BE2C (cell line): Measurements from ENCODE around the gene TMIE.

DNA sequence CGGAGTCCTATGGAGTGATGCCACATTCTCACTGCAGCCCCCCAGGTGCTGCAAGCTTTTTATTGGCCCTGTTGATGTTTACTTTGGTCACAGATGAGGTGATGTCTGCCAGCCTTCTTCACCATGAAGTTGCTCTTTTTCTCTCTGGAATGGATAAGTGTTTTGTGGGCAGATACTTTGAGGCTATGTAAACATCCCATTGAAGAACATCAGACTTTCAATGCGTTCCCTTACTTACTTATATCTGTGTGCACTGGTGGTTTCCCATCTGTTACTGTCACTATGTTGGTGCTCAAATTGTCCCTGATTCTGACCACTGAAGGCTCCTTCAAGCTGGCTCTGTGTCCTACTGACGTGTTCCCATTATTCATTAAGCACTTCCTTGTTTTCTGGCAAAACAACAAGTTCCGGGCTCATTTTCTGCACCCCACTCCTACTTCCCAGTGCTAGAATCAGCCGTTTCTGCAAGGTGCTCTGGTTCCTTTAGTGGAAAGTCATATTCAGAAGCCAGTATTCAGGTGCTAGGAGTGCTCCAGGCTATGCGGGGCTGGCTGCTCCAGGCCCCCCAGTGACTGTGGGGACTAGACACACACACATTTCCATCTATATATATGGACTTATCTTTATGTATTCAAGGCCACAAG lies 1.3 kb upstream of the CLEC3B start:
- RRBS: no CpG with 5 or more reads among the region's 6 CpGs

- RRBS: no CpG with 5 or more reads among the region's 20 CpGs
These were observed 55.1 kb downstream of the CDCP1 start for GRCh38 chr3:45090783-45091758.

DNA sequence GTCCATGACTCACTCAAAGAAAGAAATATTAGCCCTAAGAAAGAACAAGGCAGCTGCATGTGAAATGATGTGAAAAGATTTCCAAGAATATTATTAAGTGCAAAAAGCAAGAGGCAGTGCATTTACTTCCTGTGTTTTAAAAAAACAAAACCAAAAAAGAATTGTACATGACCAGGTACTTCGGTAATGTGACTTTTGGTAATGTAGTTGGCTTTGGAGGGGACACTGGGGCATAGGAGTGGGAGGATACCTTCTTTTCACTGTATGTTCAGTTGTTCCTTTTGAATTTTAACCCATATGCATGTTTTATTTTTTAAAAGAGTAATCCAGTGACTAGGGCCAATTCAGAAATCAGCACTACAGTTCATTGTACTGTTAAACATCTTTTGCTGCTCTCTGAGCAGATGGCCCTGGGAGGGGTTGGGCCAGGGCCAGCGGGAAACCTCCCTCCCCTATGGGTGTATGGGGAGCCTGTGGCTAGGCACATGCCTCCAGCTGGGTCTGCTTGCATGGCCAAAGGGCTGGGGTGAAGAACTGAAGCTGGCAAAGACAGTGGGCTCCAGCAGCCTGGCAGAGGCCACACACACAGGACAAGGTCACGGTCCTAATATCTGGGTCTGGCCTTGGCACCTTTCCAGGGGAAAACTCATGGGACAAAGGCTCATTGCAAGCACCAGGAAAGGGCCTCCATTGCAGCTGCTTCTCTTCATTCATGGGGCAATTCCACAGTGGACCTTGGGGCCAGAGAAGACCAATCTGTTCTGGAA lies 11.7 kb upstream of the LIMD1 start:
- RRBS: no CpG with 5 or more reads among the region's 3 CpGs

GRCh38 chr3:45595404-45596215 lies 1.1 kb downstream of the LIMD1 start:
- RRBS: no CpG with 5 or more reads among the region's 16 CpGs

- RRBS: no CpG with 5 or more reads among the region's 10 CpGs
These were observed 9.6 kb downstream of the LIMD1 start for GRCh38 chr3:45604141-45604655.

- RRBS: no CpG with 5 or more reads among the region's 10 CpGs
These were observed 5.7 kb upstream of the SACM1L start for GRCh38 chr3:45683354-45684017.

DNA sequence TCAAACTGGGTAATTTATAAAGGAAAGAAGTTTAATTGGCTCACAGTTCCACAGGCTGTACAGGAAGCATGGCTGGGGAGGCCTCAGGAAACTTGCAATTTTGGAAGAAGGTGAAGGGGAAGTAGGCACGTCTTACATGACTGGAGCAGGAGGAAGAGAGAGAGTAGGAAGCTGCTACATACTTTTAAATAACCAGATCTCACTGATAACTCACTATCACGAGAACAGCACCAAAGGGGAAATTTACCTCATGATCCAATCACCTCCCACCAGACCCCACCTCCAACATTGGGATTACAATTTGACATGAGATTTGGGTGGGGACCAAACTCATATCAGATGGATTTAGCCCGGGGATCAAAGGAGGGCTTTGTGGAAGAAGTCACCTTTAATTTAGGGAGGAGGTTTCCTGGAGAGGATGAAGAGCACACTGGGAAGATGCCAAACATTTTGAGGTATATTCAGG lies 4.7 kb downstream of the SLC6A20 start:
- RRBS: no CpG with 5 or more reads among the region's 3 CpGs

GRCh38 chr3:45950472-45951341 lies 7.4 kb downstream of the CXCR6 start:
- RRBS: no CpG with 5 or more reads among the region's 6 CpGs

- RRBS: no CpG with 5 or more reads among the region's 7 CpGs
These were observed 70.5 kb upstream of the XCR1 start for GRCh38 chr3:46097582-46098306.

DNA sequence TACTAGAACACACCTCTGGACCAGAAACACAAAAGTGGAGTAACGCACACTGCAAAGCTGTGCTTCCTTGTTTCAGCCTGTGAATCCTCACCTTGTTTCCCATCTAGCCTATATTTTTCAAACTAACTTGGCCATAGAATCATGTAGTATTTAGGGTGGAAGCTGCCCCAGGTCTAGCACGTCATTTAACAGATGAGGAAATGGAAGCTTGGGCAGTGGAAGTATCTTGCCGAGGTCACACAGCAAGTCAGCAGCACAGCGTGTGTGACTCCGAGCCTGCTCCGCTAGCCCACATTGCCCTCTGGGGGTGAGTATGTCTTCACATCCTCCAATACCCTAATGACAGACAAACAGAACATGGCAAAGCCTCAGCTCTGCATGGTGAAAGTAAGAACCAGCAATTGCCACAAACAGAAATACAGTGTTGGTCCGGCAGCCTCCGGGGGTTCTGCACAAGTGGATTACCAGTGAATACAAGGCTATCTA lies 2.2 kb upstream of the CCR5 start:
- RRBS: no CpG with 5 or more reads among the region's 8 CpGs

GRCh38 chr3:46374092-46374612 lies 3.4 kb downstream of the CCR5 start:
- RRBS: no CpG with 5 or more reads among the region's 2 CpGs

DNA sequence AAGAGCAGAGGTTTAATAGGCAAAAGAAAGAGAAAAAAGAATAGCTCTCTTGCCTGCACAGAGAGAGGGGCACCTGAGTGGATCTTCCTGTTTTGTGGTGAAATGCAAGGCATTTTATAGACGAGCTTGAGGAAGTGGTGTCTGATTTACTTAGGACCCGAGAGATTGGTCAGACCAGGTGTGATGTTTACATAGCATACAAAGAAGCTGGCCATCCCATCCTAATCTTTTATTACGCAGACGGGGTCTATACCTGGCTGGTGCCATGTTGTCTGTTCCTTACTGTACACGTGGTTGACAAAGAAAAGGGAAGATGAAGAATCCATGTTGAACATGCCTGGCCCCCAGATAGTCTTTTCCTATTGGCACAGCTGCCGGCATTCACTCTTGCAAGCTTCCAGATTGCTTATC lies 13.3 kb downstream of the CCR5 start:
- RRBS: no CpG with 5 or more reads among the region's 6 CpGs

GRCh38 chr3:46498763-46499374 lies 1.1 kb downstream of the RTP3 start:
- RRBS: no CpG with 5 or more reads among the region's 6 CpGs

GRCh38 chr3:46690583-46691261 lies 2.8 kb downstream of the ALS2CL start:
- RRBS: no CpG with 5 or more reads among the region's 11 CpGs

GRCh38 chr3:46701034-46701720 lies at the start of gene TMIE:
Gene TMIE, plus strand, starts transcription at chr3:46701392.
- RRBS: 2% methylated on average over 26 of the region's 49 CpGs

GRCh38 chr3:46852331-46852580 lies 11.0 kb downstream of the MYL3 start:
- RRBS: no CpG with 5 or more reads among the region's 6 CpGs

DNA sequence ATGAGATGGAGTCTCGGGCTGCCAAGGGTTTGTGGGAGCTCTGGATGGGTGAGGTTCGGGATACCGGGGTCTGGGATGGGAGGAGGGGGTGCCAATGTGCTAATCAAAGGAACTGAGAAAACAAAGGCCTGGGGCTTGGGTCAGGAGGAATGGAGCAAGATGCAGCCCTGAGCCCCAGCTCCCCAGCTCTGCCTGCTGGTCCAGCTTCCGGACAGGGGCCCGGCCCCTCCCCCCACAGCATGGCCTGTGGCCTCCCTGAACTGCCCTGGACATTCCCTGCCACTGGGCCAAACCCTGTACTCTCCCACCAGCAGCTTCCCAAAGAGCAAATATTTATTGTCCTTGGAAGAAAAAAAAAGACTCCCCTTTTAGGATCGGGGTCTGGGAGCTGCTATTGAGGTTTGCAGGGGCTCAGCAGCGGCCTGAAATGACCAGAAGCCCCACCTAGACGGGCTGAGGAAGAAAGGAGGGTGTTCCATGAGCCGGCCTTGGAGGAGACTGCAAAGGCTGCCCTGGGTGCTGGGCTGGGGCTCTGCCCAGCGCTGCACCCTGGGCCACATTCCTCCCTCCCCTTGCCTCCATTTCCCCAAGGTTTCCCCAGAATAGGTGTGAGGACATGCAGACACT lies 5.8 kb upstream of the MYL3 start:
- RRBS: no CpG with 5 or more reads among the region's 10 CpGs

- RRBS: no CpG with 5 or more reads among the region's 5 CpGs
These were observed 46.6 kb downstream of the CCDC12 start for GRCh38 chr3:46929806-46930535.

GRCh38 chr3:46974679-46975229 lies 1.8 kb downstream of the CCDC12 start:
- RRBS: no CpG with 5 or more reads among the region's 5 CpGs

DNA sequence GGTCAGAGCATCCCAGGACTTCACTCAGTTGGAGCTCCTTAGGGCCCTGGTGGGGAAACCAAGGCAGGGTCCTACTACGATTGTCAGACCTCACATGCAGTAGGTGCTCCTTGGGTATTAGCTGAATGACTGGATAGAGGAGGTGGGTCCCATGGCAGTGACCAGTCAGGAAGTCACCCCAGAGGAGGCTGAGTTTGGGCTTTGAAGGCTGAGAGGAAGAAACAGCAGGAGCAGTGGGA lies 3.0 kb downstream of the NBEAL2 start:
- RRBS: no CpG with 5 or more reads among the region's 1 CpG